Keratinocyte (primary cell): ENCODE measurements around a stretch of chr15.

CAGE:
- cytosol, long polyA minus RNA, result no peak
- cytosol, long polyA plus RNA, result no peak
- long polyA plus RNA, result no peak
- nucleus, long polyA minus RNA, result no peak
- nucleus, long polyA plus RNA, result no peak
These were observed 37.0 kb downstream of the RGMA start for GRCh38 chr15:93051925-93052514.

CAGE:
- cytosol, long polyA minus RNA, result no peak
- cytosol, long polyA plus RNA, result no peak
- long polyA plus RNA, result no peak
- nucleus, long polyA minus RNA, result no peak
- nucleus, long polyA plus RNA, result no peak
These were observed 232.9 kb upstream of the RGMA start for GRCh38 chr15:93321752-93322408.

GRCh38 chr15:93420313-93420512, 331.2 kb upstream of the RGMA start:
CAGE:
- cytosol, long polyA minus RNA, result no peak
- cytosol, long polyA plus RNA, result no peak
- long polyA plus RNA, result no peak
- nucleus, long polyA minus RNA, result no peak
- nucleus, long polyA plus RNA, result no peak

DNA sequence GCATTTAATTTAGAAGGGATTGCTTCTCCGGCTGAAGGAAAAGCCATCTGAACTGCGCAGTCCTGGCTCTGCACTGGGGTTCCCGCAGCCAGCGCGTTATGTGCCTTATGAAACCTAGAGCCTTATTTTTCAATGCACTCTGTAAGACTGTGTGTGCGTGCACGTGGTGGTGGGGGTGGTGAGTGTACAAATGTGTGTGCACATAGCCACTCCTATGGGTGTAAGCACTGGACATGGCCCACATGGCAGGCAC, 427.7 kb upstream of the MCTP2 start:
CAGE:
- cytosol, long polyA minus RNA, result no peak
- cytosol, long polyA plus RNA, result no peak
- long polyA plus RNA, result no peak
- nucleus, long polyA minus RNA, result no peak
- nucleus, long polyA plus RNA, result no peak

CAGE:
- cytosol, long polyA minus RNA, result no peak
- cytosol, long polyA plus RNA, result no peak
- long polyA plus RNA, result no peak
- nucleus, long polyA minus RNA, result no peak
- nucleus, long polyA plus RNA, result no peak
These were observed 368.6 kb upstream of the MCTP2 start for GRCh38 chr15:93862677-93863270.

GRCh38 chr15:94080726-94081025, 150.7 kb upstream of the MCTP2 start:
CAGE:
- cytosol, long polyA minus RNA, result no peak
- cytosol, long polyA plus RNA, result no peak
- long polyA plus RNA, result no peak
- nucleus, long polyA minus RNA, result no peak
- nucleus, long polyA plus RNA, result no peak

GRCh38 chr15:94099222-94099942, 132.0 kb upstream of the MCTP2 start:
CAGE:
- cytosol, long polyA minus RNA, result no peak
- cytosol, long polyA plus RNA, result no peak
- long polyA plus RNA, result no peak
- nucleus, long polyA minus RNA, result no peak
- nucleus, long polyA plus RNA, result no peak

DNA sequence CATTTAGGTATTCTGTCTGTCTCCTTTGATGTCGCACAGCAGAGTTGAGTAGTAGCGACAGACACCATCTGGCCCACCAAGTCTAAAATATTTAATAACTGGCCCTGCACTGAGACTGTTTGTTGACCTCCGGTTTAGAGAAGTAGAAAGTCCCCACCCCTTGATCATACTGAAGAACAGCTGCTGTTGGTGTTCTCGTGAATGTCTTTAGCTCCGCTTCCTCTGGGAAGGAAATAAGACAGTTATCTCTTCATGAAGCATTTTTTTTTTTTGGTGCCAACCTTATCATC, 66.3 kb downstream of the MCTP2 start:
CAGE:
- cytosol, long polyA minus RNA, result no peak
- cytosol, long polyA plus RNA, result no peak
- long polyA plus RNA, result no peak
- nucleus, long polyA minus RNA, result no peak
- nucleus, long polyA plus RNA, result no peak

CAGE:
- cytosol, long polyA minus RNA, result no peak
- cytosol, long polyA plus RNA, result no peak
- long polyA plus RNA, result no peak
- nucleus, long polyA minus RNA, result no peak
- nucleus, long polyA plus RNA, result no peak
These were observed 175.2 kb downstream of the MCTP2 start for GRCh38 chr15:94406427-94407159.

GRCh38 chr15:94463361-94463749, 232.0 kb downstream of the MCTP2 start:
CAGE:
- cytosol, long polyA minus RNA, result no peak
- cytosol, long polyA plus RNA, result no peak
- long polyA plus RNA, result no peak
- nucleus, long polyA minus RNA, result no peak
- nucleus, long polyA plus RNA, result no peak

DNA sequence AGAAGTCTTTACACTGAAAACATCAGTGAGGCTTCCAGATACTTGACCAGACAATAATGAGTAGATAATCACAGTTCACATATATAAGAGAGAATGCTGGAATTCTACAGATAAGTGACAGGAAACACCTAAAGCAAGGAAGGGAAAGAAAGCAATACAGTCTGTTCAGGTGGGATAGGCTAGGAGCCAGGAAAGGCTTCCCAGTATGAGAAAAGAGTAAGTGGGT, 253.0 kb downstream of the MCTP2 start:
CAGE:
- cytosol, long polyA minus RNA, result no peak
- cytosol, long polyA plus RNA, result no peak
- long polyA plus RNA, result no peak
- nucleus, long polyA minus RNA, result no peak
- nucleus, long polyA plus RNA, result no peak

DNA sequence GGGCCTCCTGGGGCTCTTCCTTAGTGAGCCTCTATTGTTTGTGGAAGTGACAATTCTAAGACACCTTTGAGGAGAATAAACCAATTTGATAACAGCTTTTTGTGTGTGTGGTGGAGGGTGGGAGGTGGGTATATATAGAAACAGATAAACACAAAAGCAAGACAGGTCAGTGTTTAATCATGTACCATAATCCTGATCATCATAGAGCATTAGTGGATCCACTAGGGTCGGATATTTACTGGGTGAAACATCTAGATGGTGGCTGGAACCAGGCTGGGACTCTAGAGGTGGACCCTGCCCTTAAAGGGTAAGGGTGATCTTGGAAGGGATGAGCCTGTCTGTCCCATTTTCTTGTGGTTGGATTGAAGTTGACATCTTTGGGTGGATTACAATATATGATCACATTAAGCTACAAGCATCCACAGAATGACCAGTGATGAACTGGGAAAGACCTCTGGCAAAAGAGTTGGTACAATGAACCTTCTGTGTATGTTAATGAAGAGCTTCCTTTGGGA, 336.6 kb downstream of the MCTP2 start:
CAGE:
- cytosol, long polyA minus RNA, result no peak
- cytosol, long polyA plus RNA, result no peak
- long polyA plus RNA, result no peak
- nucleus, long polyA minus RNA, result no peak
- nucleus, long polyA plus RNA, result no peak

DNA sequence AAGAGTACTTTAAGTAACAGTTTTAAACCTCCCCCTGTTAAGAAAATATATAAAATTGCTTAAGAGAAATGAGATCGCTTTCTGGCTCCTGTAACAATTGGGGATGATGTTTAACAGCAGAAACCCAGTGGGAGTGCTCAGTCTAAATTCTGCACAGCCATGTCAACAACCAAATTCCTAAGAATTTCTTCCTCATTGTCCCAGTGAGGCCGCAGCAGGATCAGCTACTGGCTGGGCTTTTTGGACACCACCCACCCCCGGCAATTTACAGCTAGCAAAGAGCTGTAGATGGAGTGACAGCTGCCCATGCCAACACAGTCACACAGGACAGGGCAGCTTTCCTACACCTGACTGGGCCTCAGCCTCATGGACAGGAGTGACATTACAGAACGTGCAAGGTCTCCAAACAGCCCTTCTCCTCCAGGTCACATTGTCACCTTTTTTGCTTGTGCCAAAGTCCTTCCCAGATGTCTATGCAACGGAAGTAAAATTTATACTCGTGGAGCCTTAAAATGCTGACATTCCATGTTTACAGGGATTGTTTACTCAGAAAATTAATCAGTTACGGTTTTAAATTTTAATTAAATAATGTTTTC, 943.0 kb downstream of the MCTP2 start:
CAGE:
- cytosol, long polyA minus RNA, result no peak
- cytosol, long polyA plus RNA, result no peak
- long polyA plus RNA, result no peak
- nucleus, long polyA minus RNA, result no peak
- nucleus, long polyA plus RNA, result no peak

DNA sequence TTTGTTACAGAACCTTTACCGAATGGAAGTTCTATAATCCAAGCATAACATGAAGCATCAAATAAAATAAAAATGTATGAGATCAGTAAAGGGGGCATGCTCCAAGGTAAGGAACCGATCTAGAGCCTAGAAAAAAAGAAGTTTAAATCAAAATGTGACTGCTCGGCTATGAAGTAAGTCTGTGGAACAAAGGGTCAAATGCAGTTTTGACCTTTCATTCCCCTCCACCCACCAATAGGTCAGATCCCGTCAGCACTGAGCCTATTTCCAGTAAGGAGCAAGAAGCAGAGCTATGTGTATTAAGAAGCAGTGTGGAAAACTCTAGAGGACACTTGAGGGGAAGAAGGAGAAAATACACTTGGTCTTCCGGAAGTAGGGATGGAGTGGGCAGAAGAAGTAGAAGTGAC, 888.5 kb upstream of the NR2F2 start:
CAGE:
- cytosol, long polyA minus RNA, result no peak
- cytosol, long polyA plus RNA, result no peak
- long polyA plus RNA, result no peak
- nucleus, long polyA minus RNA, result no peak
- nucleus, long polyA plus RNA, result no peak

DNA sequence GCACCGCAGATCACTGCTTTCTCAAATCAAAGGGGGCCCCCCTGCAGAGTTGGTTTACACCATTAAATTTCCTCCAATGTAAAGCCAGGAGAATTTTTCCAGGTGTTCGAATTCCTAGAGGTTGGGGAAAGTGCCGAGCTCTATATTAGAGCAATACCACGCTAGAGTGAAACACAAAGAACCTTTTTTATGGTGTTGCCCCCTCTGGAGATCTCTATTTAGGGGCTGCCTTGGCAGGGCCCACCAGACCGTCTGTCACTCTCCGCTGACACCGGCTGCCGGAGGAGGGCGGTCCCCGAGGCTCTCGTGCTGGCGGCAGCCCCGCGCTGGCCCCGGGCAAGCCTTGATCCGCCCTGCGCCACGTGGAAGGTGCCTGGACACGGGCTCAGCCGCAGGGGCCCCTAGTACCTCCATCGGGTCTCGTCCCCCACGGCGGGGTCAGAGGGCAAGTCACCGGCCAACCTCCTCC, 277.8 kb upstream of the NR2F2 start:
CAGE:
- cytosol, long polyA minus RNA, result no peak
- cytosol, long polyA plus RNA, result no peak
- long polyA plus RNA, result no peak
- nucleus, long polyA minus RNA, result no peak
- nucleus, long polyA plus RNA, result no peak

CAGE:
- cytosol, long polyA minus RNA, result no peak
- cytosol, long polyA plus RNA, result no peak
- long polyA plus RNA, result no peak
- nucleus, long polyA minus RNA, result no peak
- nucleus, long polyA plus RNA, result no peak
These were observed 68.9 kb upstream of the NR2F2 start for GRCh38 chr15:96261557-96262087.

CAGE:
- cytosol, long polyA minus RNA, result start-site peak on the plus strand at chr15:96325918-96326080, 164 reads
- cytosol, long polyA plus RNA, result start-site peak on the plus strand at chr15:96325919-96326174, 377 and 158 reads in 2 replicates
- long polyA plus RNA, result start-site peak on the plus strand at chr15:96325918-96326171, 796 and 839 reads in 2 replicates
- nucleus, long polyA minus RNA, result start-site peak on the plus strand at chr15:96325986-96326095, 116 reads
- nucleus, long polyA plus RNA, result start-site peak on the plus strand at chr15:96325890-96326172, 664 and 756 reads in 2 replicates
These were observed 5.1 kb upstream of the NR2F2 start for GRCh38 chr15:96325058-96326217.

DNA sequence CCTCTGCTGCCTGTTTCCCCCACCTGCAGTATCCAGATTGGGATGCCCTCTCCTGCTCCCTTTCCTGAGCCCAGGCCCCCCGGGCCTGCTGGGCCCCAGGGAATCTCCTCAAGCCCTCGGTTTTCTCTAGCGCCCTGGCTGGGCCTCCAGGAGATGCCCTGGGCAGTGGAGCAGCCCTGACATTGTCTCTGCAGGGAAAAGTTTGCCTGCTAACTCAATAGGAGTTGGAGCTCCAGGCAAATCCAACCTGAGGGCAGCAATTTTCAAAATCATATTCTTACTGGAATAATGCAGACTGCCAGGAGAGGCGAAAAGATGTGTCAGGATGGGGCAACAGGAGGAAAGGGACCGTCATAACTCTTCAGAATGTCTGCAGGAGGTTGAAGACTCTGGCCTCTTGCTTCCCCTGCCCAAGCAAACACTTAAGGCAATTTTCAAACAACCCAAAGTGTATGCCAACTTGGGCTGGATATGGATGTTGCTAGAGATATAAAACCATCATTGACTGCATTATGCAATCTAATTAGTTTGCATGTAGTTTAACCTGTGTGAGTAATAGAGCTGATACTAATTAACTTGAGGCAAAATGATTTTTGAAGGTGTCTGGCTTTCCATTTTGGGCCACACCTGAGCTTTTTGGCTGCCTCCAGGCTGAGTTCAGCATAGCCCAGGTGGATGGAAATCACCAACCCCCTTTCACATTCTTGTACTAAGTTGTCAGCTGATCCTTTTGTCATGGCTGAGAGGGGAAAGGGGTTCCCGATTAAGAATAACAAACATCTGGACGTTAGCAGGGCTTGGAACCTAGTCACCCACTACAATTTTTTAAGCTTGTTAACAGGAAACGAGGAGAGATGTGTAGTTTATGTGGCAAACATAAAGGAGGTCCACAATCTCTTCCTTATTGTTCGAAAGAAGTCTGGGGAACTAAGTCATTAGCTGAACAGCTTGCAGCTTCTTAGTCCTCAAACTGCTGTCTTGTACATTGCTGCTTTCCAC, 4.6 kb downstream of the NR2F2 start:
CAGE:
- cytosol, long polyA minus RNA, result no peak
- cytosol, long polyA plus RNA, result no peak
- long polyA plus RNA, result no peak
- nucleus, long polyA minus RNA, result no peak
- nucleus, long polyA plus RNA, result no peak

DNA sequence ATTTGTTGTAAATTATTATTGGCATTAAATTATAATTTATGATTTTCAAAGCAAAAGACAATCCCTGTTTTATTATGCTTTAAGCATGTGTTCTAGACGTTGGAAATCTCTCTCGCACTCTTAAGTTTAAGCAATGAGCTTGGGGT, 9.6 kb downstream of the NR2F2 start:
CAGE:
- cytosol, long polyA minus RNA, result no peak
- cytosol, long polyA plus RNA, result no peak
- long polyA plus RNA, result no peak
- nucleus, long polyA minus RNA, result no peak
- nucleus, long polyA plus RNA, result no peak

GRCh38 chr15:96347980-96348365, 17.5 kb downstream of the NR2F2 start:
CAGE:
- cytosol, long polyA minus RNA, result no peak
- cytosol, long polyA plus RNA, result no peak
- long polyA plus RNA, result no peak
- nucleus, long polyA minus RNA, result no peak
- nucleus, long polyA plus RNA, result no peak